ENCODE measurements around a stretch of chr1.

DNA sequence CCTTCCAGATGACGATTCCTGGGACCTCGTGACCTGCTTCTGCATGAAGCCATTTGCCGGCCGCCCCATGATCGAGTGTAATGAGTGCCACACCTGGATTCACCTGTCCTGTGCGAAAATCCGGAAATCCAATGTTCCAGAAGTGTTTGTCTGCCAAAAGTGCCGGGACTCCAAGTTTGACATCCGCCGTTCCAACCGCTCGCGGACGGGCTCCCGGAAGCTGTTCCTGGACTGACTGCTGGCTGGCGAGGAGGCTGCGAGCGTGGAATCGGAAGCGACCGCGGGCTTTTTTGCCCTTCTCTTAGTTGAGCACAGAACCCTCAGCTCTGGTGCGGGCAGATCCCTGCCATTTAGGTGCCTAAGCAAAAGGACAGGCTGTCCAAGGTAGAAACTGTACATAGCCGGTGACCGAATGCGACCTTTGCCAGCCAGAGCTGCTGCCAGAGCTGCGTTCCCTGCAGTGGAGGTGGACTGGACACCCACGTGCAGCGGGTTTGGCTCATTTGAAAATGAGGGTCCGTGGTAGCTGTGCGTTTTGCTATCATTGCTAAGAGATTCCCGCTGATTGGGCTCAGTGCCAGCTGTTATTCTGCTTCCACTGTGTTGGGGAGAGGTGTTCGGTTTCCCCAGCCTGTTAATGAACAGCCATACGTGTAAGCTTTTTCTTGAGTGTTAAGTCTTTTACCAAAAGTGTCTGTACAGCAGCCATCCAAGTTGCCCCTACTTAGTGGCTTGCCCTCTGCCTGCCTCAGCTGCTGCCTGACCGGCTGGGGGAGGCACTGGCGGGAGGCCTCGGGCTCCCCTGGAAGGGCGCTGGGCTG is 3.1 kb upstream of the THAP3 start:
- PRO-cap: no peak

DNA sequence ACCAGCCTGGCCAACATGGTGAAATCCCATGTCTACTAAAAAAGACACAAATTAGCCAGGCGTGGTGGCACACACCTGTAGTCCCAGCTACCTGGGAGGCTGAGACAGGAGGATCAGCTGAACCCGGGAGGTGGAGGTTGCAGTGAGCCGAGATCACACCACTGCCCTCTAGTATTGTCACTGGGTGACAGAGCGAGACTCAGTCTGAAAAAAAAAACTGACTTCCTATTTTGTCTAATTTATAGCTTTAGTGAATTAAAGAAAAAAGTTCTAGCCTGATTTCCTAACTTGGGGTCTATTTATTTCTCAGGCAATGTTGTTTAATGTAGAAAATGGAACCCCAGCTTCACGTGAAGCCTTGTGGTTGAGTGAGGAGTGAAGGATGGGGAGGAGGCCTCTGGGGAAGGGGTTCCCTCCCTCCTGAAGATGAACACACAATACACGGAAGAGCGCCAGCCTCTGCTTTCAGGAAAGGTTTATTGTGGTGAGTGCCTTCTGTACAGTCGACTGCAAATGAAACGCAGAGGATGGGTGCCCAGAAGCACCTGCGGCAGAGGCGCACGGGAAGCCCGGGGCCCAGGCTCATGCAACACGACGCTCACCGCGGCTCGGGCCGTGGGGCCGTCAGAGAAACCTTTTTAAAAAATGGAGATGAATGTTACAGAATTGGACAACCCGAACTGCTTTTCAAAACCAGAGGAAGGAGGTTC is 9.2 kb downstream of the THAP3 start:
- PRO-cap: no peak

DNA sequence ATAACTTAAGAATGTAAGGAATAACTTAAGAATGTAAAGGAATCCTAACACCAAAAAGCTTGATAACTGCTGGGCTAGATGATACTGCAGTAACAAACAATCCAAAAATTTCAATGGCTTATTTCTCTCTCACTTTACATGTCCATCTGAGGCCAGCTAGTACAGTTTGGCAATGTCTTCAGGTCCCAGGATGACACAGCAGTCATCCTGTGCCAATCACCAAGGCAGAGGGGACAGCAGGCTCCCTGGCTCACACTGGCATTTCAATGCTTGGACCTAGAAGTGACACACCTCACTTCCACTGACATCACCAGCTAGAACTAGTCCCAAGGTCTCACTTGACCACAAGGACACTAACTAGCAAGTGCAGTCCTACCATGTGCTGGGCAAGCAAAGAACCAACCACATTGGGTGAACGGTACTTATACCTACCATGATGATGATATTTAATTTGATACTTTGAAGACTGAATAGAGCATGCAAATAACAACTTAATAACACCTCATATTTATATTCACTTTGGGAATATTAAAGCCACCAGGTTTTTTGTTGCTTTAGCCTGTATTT is 15.2 kb downstream of the DNAJC11 start:
- PRO-cap: no peak

DNA sequence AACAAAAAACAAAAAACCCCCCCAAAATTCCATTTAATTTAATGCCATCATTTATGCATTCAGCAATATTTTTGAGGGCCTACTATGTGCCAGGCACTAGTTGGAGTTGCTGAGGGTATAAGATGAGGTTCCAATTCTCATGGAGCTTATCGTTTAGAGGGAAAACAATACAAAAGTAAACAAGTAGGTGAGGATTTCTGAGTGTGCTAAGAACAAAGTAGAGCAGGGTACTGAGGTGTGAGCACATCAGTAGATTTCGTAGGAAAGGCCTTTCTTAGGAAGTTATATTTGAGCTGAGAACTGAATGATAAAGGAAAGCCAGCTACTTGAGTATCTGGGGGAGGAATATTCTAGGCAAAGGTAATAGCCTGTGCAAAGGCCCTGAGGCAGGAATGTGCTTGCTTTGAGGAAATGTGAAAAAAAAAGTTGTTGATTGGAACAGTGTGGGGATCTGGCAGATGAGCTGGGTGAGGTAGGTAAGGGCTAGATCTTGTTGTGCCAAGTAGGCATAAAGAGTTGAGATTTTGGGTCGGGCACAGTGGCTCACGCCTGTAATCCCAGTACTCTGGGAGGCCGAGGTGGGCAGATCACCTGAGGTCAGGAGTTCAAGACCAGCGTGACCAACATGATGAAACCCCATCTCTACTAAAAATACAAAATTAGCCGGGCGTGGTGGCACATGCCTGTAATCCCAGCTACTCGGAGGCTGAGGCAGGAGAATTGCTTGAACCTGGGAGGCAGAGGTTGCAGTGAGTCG is 54.3 kb downstream of the CAMTA1 start:
- PRO-cap: no peak

- PRO-cap: no peak
Measured at GRCh38 chr1:6841077-6841891, 56.0 kb downstream of the CAMTA1 start.

- PRO-cap: no peak
Measured at GRCh38 chr1:7013692-7014245, 228.5 kb downstream of the CAMTA1 start.

- PRO-cap: bidirectional peak, plus-strand start at chr1:7253019, minus-strand start at chr1:7252877
Measured at GRCh38 chr1:7252619-7253299, 467.5 kb downstream of the CAMTA1 start.

- PRO-cap: no peak
Measured at GRCh38 chr1:7267486-7267865, 482.2 kb downstream of the CAMTA1 start.

DNA sequence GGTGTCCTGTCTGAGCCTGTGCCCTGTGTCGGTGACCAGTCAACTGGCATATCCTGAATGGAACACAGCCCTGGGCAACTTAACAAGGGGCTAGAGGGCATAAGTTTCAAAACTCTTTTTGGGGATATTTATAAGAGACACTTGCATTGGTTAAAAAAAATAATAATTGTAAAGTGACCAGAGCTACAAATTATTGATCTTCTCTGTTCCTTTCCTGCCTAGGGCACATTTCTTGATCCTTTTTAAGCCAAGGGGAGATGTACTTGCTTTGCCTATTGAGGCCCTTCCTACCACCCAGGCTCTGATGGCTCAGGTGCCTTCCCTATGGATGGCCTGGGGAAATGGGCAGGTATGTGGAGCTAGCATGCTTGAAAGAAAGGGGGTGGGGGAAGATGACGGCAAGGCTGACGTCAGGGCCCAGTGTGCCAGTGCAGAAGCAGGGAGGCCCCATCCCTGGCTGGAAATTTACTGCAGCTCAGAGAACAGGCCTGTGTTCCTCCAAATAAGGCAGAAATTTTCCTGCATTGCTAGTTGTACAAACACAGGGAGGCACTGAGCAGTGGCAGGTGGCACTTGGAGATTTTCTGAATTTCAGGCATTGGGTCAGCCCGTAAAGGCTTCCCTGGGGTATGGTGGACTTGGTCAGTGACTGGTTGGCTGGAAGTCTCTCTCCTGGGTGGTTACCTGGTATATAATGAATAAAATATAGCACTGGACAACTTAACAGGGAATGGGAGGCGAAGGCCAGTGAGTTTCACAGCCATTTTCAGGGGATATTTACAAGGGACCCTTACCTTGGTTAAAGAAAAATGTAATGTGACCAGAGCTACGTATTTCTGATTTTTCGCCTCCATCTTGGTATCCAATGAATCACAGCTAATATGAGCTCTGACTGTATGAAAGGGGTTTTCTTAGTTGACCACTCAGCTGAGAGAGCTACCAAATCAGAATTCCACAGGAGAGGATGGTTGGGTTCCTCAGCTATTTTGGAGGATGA is 453.1 kb upstream of the VAMP3 start:
- PRO-cap: no peak

GRCh38 chr1:7401801-7402550 is 369.1 kb upstream of the VAMP3 start:
- PRO-cap: no peak

DNA sequence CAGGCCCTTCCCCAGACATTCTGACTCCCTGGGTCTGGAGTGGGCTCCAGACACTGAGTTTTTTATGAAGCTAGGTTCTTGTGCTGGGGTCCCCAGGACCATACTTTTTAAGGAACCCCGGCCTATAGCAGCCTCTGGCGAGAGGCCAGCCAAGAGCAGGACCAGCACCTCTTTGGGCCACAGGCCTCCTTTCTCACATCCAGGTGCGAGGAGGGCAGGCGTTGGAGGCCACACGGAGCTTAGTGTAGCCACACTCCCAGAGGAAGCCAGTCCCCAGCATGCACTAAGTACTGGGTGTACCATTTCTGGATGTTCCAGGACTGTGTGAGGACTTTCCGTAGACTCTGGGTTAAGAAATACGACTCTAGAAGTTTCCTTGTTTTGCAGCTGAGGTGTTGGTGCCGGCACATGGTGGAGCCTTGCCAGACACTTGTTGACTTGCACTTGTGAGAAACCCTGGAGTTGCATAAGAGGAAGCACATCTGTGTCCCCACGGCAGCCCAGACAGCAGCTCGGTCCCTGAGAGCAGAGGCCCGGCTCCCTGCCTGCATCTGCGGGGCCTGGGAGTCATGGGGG is 122.2 kb upstream of the VAMP3 start:
- PRO-cap: no peak

- PRO-cap: no peak
Measured at GRCh38 chr1:7886371-7886725, 33.5 kb upstream of the UTS2 start.

DNA sequence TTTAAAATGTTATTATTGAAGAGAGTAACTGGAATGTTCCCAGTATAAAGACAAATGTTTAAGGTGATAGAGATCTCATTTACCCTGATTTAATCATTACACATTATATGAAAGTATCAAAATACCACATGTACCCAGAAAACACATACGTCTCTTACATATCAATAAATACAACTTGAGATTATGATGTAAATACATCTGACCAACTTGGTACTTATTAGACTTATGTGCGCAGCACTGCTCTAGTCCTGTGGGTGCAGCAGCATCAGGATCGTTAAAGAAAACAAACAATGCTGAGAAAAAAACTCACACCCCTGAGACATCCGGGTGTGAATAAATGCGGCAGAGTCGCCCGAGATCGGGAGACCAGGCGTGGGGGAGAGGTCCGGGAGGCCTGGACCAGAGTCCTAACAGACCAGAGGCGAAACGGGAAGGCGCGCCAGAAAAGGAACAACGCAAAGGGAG is 561 bp upstream of the PARK7 start:
- PRO-cap: bidirectional peak, plus-strand start at position 345 of the sequence, minus-strand start at position 279 of the sequence

DNA sequence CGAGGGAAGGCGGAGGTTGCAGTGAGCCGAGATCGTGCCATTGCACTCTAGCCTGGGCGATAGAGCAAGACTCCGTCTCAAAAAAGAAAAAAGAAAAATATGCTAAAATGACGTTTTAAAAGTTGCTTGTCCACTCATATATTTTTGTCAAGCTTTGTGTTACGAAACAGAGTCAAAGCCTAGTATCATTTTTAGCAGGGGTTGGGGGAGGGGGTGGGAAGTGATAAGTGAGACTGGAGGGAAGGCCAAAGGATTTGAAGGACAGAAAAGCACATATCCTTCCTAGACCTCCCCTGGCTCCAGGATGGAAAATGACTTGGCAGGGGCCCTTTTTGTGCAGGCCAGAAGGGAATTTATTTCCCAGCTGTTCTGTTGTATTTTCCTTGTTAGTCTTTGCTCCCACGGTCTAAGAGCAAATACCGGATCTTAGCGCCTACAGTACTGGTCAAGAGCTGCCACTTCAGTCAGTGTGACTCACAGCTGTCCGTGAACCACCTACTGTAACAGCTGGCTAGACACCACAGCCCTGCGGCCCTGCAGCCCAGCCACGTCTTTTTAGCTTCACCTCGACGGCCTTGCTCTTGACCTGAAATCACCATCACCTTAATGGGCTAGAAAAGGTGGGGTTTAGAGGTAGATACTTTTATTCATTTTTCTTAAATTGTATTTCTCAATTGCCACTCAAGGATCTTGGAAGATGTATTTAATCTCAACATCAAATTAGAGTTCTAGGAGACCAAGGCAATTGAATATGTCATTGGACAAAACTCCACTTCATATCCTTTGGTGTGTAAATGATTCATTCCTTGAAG is 51.0 kb upstream of the ERRFI1 start:
- PRO-cap: no peak

GRCh38 chr1:8155475-8155902 is 129.4 kb upstream of the ERRFI1 start:
- PRO-cap: no peak

- PRO-cap: no peak
Measured at GRCh38 chr1:8197562-8198210, 120.2 kb upstream of the SLC45A1 start.

DNA sequence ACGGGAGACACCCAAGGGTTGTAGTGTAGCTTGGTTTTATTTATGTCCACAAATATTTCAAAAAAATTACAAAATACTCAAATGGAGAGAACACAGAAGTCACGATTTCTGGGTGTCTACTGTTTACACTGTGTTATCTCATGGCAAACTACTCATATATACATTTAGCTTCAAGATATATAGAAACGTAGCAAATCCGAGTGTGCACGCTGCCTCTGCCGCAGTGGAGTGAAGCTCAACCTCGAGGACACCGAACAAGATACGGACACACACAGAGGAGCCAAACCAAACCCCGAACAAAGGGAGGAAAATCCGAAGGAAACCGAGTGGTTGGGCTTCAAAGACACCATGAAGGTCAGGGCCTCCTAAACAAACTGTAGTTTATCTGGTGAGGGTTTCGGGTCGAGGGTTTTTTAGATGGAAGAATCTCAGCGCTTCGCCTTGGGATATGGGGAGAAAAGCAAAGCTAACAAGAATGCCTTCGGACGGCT is 34.5 kb downstream of the SLC45A1 start:
- PRO-cap: no peak

DNA sequence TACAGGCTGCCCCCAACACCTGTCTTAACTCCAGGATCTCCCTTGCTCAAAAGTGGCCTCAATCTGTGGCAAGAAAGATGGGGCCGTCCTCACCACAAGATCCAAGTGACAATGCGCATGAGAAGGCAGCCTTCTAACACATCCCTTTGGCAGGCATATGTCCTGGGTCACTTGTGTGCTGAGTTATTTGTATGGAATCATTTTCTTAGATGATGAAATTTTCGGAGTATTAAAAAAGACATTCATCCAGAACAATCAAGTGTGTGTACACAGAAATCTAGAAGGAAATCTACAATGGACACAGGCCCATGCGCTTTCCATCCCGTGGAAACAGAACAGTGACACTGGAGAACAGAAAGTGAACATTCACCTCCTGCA is 35.9 kb downstream of the SLC45A1 start:
- PRO-cap: no peak

GRCh38 chr1:8363503-8363789 is 45.5 kb downstream of the SLC45A1 start:
- PRO-cap: no peak

GRCh38 chr1:8393194-8393761 is 75.4 kb downstream of the SLC45A1 start:
- PRO-cap: no peak